Measurements from ENCODE around the genes ZNF24 and GALNT1.

DNA sequence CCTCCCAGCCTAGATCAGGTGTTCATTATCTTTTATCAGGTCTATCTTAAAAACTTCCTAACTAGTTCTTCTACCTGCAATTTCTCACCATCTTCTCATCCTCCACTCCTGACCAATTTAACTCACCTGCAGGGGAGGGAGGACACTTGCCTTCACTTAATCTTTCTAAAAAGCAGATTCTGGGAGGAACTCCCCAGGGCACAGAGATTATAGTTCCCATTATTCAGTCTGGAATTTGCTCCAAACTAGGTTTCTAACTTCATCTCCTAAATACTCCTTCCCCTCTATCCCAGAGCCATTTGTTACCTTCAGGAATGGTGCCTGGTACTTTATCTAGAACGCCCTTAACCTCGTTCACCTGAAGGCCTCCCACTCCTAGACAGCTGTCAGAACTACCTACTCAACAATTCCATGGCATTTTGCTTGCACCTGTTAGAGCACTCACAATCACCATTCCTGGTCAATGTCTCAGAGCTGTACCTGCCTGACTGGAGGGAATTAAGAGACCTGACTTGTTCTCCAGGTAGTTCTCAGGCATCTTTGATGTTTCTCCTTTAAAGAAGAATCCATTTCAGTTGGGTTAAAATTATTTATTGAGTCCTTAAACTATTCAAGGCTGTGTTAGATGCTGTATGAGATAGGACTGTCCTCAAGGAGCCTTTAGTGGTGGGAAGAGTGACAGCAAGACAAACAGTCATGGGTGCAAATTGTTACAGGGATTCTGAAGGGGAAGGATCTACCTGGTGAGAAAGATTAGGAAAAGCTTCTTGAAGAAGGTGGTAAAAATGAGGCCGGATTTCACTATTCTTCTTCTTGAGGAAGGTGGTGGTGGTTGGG is 88.9 kb downstream of the GAREM1 start:
- PRO-cap, result no peak
- RAMPAGE, long total RNA, result no peak

DNA sequence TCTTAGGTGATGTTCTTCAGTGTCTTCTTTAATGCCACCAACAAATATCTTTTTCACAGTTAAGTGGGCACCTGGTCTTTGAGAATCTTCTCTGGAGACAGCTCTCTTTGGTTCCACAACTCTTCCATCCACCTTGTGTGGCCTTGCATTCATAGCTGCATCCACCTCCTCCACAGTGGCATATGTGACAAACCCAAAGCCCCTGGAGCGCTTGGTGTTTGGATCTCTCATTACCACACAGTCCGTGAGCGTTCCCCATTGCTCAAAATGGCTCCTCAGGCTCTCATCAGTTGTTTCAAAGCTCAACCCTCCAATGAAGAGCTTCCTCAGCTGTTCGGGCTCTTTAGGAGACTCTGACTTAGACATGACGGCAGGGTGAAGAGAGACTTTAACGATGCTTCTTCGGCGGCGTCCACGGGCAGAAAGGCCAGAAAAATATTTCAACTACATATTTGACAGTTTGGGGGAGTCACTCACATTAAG is 57.8 kb downstream of the GAREM1 start:
- PRO-cap, result no peak
- RAMPAGE, long total RNA, result no peak

- PRO-cap, result no peak
- RAMPAGE, long total RNA, result no peak
Observed at GRCh38 chr18:32511574-32511975, 40.9 kb upstream of the GAREM1 start.

DNA sequence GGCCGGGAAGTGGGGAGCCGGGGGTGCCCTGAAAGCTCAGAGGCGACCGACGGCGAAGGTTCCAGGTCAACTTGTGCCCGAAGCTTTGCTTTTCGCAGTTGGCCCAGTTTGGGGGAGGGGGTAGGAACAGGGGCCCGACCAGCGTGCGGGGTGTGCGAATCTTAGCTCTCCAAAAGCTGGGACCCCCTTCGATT is 1.9 kb downstream of the KLHL14 start:
- PRO-cap, result no peak
- RAMPAGE, long total RNA, result no peak

- PRO-cap, result no peak
- RAMPAGE, long total RNA, result no peak
Observed at GRCh38 chr18:32772431-32772828, 393 bp downstream of the KLHL14 start.

DNA sequence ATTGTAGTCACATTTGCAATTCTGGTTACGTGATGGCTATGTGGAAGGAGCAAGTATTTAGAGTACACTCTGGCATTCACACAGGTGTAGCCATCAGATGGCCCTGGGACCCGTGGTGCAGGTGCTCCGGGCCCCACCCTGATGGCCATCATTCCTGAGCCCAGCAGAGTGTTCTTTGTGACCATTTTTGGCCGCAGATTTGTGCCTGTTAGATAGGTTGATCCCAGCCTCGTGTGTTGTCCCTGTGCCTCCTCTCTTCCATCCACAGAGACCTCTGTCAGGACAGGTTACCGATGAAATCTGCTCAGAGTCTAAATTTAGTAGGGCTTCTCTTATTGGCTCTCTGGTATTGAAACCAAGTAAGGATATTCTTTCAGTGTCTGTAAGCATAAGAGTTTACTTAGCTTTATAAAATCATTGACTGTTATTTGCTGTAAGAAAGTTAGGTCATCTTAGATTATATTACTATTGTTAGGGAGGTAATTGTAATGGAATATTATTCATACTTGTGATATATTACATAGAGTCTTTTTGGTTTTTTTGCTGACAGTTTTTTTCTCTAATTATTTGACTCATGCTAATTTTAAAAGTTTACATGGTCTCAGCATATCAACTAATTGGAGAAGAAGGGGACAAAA is 34.0 kb downstream of the MAPRE2 start:
- PRO-cap, result unidirectional peak, minus-strand start at position 266 of the sequence
- RAMPAGE, long total RNA, result no peak

- PRO-cap, result no peak
- RAMPAGE, long total RNA, result no peak
Observed at GRCh38 chr18:35214969-35215267, 25.9 kb upstream of the ZNF397 start.

DNA sequence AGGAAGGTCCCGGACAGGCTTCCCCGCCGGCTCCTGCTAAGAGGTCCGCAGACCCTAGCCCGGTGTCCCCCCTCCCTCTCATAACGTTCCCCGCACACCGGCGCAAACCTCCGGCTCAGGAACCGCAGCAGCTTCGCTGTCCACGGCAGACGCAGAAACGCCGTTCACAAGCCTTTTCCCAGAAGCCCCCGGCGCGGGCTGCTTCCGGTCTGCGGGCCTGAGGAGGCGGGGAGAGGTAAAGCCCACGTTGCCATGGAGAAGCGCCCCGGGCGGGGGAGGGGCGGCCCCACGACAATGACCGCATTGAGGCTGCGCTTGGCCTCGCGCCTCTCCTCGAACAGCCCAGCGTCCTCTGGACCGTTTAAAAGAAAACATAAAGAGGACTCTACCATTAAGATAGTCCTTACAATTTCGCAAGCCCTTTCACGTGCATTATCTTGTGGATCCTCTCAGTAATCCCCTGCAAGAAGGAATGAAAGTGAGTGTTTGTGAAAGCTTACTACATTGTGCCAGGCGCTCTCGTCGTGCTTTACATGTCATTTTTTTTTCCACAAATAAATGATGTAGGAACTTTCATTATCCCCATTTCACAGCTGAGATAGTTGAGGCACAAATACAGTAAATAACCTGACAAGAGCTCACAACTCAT is at the start of gene ZNF24:
Gene ZNF24 (minus strand): TSS at position 159 of the 649 bp plus-strand sequence.
- PRO-cap, result bidirectional peak, plus-strand start at position 294 of the sequence, minus-strand start at position 184 of the sequence
- RAMPAGE, long total RNA, result no peak

DNA sequence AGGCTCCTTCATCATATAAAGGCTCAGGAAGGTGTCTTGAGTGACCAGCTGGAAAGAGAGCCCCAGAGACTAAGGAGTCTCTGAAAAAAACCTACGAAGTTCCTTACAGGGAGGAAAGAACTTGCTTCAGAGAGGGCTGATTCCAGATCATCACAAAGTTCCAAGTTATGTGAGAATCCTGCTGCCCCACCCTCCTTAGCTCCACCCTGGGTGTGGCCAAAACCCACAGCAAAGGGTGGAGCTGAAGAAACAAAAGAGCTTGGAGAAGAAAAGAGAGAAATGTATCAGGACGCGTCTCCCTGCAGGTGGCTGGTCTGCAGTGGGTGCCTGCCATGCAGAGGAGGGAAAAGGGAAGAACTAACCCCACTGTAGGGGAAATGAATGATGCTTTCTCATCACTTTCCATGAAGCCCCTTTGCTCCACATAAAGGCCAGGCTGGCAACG is 32.8 kb upstream of the ZNF396 start:
- PRO-cap, result no peak
- RAMPAGE, long total RNA, result no peak

GRCh38 chr18:35463035-35463597 is 34.6 kb downstream of the INO80C start:
- PRO-cap, result no peak
- RAMPAGE, long total RNA, result no peak

DNA sequence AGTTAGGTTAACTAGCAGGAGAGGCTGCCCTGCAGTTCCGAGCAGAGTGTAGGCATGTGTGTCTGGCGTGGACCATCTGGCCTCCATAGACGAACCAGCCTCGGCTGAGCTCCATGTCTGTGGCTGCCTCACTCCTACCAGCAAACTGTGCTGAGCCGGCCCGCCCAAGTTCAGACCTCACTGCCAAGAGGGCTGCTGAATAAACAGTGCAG is 27.4 kb downstream of the INO80C start:
- PRO-cap, result no peak
- RAMPAGE, long total RNA, result no peak

GRCh38 chr18:35512858-35513496 is 15.2 kb upstream of the INO80C start:
- PRO-cap, result no peak
- RAMPAGE, long total RNA, result no peak

GRCh38 chr18:35523813-35524824 is 26.4 kb upstream of the INO80C start:
- PRO-cap, result no peak
- RAMPAGE, long total RNA, result no peak

- PRO-cap, result bidirectional peak, plus-strand start at chr18:35581754, minus-strand start at chr18:35581611
- RAMPAGE, long total RNA, result no peak
Observed at GRCh38 chr18:35581659-35582500, at the start of gene GALNT1. TSS of gene GALNT1 (plus strand) at chr18:35581740.

DNA sequence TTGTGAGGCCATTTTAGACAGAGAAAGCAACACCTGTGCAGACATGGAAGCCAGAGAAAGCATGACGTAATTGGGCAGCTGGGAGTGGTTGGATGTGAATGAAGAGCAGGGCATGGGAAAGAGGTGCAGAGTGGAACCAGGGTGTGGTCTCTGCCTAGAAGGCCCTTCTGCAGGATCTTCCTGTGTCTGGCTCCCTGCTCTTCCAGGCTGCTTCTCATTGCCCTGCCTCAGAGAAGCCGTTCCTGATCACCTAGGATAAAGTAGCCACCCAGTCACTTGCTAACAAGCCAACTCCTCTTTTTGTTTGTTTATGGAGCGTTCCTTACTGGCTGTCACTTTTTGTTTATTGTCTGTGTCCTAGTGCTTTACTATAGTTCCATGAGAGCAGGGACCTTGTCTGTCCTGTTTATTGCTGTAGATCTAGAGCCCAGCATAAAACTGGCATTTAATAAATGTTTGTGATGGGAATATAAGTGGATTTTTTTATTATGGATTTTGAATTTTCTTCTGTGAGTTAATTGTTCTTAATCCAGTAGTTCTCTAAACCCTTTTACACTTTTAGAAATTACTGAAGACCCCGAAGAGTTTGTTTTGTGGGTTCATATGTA is 28.6 kb downstream of the GALNT1 start:
- PRO-cap, result no peak
- RAMPAGE, long total RNA, result no peak

DNA sequence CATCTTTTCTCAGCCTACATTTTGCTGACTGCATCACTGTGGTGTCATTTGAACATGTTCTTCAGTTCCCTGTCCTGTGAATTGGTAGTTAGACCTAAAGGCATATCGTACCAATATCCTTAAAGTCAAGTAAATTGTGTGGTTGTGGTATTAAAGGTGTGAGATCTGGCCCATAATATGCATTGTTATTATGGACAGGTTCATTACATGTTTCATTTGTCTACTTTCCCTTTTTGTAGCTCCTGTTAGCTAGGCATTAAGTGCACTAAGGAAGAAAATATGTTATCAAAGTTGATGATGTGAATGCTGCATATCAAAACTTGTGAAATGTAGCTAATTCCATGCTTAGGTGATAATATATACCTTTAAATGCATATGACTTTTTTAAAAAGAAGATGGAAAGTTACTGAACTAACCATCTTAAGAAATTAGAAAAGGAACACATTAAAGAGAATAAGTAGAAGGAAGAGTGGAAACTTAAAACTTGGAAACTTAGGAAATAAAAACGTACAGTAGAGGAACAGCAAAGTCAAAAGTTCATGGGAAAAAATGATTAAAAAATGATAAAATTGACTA is 86.3 kb downstream of the GALNT1 start:
- PRO-cap, result no peak
- RAMPAGE, long total RNA, result no peak

DNA sequence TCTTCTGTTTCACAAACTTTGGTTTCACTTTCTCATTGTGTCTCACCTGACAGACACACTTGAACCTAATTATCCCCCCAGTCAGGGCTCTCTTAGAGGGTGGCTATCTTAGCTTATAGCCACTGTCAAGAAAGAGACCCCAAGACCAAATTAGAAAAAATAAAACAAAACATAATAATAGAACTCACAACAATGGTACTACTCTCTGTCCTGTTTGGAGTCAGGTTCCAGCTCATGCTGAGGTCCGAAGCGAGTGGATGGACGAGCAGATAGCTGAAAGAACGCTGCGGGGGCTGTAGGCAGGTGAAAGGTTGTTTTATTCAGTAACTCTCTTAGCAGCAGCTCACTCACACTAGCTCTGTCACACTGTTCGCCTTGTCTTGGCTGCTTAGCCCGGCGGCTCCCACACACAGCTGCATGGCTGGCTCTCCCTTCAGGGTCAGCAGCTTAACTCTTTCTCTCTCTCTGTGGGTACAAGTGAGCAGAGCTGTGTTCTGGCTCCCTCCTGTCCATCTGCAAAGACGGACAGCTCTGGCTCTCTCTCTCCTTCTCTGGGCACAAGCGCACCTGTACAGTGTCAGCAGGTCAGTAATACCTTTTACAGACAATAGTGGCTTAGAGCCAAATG is 149.1 kb downstream of the GALNT1 start:
- PRO-cap, result no peak
- RAMPAGE, long total RNA, result no peak

- PRO-cap, result no peak
- RAMPAGE, long total RNA, result no peak
Observed at GRCh38 chr18:36131733-36132101, 2.0 kb downstream of the ELP2 start.

DNA sequence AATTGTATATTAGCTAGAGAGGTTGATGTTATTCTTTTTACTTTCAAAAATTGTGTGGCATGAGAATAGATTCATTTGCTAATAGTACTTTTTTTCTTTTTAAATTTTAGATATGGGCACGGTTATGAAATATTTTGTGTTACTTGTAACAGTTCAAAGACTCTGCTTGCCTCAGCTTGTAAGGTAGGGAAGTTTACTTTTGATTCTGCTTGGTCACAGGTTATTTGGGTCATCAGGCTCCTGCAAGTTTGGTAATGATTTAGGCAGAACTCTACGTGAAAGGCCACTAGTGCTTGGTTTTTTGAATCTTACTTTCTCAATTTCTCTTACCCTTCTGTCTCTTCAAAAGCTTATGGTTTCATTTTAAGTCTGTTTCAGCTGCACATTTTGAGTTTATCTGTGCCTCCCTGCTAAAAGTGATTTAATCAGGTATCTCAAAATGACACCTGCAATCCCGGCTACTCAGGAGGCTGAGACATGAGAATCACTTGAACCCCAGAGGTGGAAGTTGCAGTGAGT is 26.4 kb upstream of the MOCOS start:
- PRO-cap, result no peak
- RAMPAGE, long total RNA, result no peak

DNA sequence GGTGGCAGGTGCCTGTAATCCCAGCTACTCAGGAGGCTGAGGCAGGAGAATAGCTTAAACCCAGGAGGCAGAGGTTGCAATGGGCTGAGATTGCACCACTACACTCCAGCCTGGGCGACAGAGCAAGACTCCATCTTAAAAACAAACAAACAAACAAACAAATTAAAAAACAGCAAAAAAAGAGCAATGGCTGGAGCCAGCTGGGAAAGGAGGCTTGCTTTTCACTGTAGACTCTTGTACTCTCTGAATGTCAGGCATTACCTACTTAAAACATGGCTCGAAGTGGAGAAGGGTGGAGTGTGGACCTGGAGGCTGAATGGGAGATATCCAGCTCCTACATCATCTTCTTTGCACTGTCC is 32.2 kb downstream of the MOCOS start:
- PRO-cap, result no peak
- RAMPAGE, long total RNA, result no peak

All from urinary bladder (tissue), 3 donors.